Amniotic epithelial cell (primary cell): ENCODE measurements around the genes SEPTIN12, GLYR1 and ABAT.

DNA sequence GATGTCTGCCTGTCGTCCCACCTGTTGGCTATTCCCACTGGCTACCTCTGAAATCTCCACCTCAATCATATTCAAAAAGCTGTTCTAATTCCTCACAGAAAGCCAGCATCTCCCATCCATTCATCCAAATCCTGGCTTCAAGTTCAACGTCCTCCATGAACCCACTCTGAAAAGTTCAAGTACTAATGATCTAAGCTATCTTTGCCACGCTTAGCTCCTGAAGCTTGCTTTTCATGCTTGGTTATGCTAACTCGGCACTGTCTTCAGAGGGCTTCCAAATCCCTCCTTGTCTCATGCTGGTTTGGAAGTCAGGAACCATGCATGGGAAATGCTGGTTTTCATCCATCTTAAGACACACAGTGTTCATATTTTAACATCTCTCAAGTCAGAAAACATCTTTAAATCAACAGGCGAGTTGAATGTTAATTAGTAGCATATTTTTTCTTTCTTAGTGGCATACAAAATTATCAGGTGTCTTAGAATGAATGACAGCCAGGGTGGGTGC lies 9.0 kb downstream of the ANKS3 start:
- RRBS: no CpG with 5 or more reads among the region's 5 CpGs

DNA sequence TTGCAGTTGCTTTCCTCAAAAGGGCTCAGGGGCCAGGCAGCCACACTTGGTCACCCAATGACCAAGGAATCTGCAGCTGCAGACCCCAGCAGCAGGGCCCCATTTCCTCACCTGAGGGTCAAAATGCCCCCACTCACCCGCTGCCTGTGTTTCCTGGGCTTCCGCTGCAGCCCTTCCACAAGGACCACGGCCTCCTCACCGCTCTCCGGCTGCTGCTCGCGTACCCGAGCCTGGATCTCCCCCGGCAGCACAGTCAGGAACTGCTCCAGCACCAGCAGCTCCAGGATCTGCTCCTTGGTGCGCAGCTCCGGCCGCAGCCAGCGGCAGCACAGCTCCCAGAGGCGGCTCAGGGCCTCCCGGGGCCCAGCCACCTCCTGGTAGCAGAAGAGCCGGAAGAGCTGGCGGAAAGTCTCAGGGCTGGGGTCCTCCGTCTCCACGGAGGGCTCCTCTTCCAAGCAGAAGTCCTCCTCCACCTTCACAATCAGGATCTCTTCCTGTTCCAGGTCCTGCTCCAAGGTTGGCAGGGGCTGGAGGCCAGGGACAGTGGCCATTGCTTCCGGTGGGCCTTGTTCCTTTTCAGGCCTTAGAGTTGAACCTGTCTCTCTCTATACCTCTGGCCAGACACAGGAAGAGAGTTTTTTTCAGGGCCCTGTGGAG lies 1.4 kb downstream of the ZNF500 start:
- RRBS: 87% methylated on average over 6 of the region's 20 CpGs

DNA sequence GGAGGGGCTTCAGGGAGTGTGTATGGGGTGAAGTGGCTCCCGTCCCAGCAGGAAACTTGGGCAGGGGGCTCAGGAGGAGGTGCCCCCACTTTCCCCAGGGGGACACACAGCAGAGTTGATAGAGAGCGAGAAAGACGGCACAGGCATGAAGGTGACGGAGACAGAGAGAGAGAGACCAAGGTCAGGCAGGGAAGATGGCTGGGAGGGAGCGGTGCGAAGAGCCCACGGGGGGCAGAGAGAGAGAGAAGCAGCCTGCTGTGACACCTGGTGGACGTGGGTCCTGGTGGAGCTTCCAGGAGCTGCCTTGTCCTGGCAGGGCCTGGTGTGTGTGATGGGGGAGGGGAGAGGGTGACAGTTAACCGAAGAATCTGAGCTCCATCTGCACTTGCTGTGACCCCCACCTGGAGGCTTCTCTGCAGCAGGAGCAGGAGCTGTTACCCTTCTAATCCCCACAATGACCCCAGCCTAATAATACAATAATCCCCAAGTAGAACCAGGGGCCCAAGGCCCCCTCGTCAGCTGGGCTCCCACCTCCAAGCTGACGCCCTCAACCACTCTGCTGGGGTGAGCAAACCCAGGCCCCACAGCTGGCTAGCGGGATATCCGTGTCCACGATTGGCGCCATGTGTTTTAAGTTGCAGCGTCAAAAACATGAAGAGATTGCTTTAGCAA lies at the start of gene SEPTIN12:
Gene SEPTIN12, minus strand, starts transcription at position 330 of the 672 bp plus-strand sequence.
- RRBS: no CpG with 5 or more reads among the region's 16 CpGs

GRCh38 chr16:4826993-4827650 lies 20.0 kb downstream of the GLYR1 start:
- RRBS: no CpG with 5 or more reads among the region's 18 CpGs

- RRBS: 2% methylated on average over 51 of the region's 66 CpGs
These were observed at the start of gene GLYR1 for GRCh38 chr16:4847159-4847574. TSS of gene GLYR1 (minus strand) at chr16:4847288.

- RRBS: no CpG with 5 or more reads among the region's 18 CpGs
These were observed 13.3 kb downstream of the UBN1 start for GRCh38 chr16:4860226-4861246.

- RRBS: 98% methylated on average over 2 of the region's 61 CpGs
These were observed 36.7 kb downstream of the UBN1 start for GRCh38 chr16:4883728-4884624.

- RRBS: no CpG with 5 or more reads among the region's 6 CpGs
These were observed 40.7 kb downstream of the UBN1 start for GRCh38 chr16:4887949-4888364.

DNA sequence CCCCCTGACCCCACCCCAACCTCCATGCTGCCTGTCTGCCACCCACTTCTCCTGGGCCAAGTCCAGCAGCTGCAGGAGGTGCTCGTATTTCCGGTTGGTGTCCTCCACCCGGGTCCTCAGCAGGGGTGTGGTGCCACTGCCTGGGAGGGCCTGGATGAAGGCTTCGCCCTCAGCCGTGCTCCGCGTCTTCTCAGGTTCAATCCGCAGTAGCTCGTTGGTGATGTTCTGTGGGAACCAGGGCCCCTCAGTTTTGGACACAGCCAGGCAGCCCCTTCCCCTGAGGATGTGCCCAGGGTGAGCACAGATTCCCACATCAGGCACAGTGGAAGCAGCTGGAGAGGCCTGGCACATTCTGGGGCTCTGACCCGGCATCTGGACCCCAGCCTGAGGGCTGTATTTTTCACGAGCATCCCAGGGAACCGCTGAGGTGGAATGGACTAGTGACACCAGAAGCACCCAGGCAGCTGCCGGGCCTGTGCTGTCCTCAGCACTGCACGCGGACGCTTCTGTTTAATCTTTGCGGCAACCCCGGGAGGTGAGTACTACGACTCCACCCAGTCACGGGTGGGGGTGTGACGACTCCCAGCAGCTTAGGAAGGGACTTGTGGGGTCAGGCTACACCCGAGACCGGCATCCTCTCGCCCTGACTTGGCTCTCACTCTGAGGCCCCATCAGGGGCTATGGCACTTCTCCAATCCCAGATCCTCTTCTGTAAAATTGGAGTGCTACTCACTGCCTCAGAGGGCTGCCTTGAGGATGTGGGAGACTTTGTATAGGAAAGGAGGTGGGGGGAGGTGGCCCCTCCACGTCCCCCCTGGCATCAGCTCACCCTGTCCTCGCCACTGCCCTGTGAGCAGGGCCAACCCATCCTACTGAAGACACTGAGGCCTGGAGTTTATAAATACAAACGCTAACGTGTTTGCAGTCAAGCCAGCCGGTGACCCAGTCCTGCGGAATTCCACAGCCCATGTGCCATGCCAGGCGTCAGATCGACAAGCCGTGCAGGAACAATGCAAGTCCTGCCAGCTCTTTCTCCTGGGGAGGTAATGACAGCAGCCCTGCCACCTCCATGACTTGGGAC lies 44.6 kb downstream of the PPL start:
- RRBS: no CpG with 5 or more reads among the region's 33 CpGs

DNA sequence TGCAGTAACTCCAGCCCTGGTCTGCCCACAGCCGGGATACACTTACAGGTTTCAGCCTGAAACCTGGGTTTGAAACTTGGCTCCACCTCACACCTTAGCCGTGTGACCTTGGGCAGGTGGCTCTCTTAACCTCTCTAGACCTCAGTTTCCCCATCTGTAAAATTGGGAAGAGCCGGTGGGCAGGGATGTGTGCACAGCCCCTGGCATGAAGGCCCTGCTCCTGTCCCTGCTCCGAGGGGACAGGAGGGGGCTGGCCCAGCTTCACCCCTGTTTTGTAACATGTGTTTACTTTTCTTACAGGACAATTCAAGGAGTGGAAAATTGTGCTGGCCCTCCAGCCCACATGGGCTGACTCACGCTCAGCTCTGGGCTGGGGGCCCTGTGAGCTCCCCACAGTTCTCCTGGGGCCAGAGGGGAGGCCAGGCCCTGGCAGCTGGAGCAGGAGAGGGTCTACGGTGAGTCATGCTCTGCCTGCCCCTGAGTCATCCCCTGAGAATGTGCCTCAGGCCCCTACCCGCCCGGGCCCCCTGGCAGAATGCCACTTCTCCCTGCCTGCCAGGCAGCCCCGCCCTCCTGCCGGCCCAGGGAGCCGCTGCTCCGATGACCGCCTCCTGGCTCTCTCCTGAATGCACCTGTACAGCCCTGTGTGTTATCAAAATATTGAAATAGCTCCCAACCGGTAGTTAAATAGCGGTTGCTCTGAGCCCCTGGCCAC lies 7.7 kb upstream of the PPL start:
- RRBS: 3% methylated on average over 3 of the region's 15 CpGs

DNA sequence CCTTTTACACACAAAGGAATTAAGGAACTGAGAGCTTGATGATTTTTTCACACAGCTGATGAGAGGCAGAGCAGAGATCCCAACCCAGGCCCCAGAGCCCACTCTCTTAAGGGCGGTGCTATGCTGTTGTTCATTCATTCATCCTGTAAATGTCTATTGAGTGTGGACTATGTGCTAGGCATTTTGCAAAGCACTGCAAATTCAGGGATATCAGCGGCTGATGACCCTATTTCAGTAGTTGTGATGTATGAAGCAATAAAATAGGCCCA lies 18.0 kb downstream of the SEC14L5 start:
- RRBS: no CpG with 5 or more reads among the region's 2 CpGs

DNA sequence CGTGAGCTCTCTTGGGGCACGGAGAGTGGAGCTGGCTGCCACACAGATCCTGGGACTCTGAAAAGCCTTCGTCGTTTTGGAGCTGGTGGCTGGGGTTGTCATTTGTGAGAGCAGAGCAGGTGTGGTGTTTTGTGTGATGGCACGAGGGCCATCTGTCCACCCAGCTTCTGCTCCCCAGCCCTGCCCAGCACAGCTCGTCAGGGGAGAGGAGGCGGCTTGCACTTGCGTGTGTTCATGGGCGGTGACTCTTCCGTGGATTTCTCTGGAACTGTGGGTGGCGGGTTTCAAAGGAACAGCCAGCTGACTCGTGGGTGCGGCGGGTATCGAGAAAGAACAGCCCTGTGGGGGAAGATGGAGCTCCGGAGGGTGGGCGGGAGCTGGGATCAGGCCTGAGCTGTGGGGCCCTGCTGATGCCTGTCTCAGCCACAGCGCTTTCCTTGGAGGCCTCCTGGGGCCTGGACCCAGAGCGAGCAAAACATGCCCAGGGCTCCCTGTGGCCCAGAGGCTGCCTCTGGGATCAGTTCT lies 13.2 kb downstream of the NAGPA start:
- RRBS: no CpG with 5 or more reads among the region's 19 CpGs

- RRBS: no CpG with 5 or more reads among the region's 10 CpGs
These were observed 431 bp downstream of the C16orf89 start for GRCh38 chr16:5065268-5065781.

- RRBS: no CpG with 5 or more reads among the region's 3 CpGs
These were observed 237.9 kb upstream of the EEF2KMT start for GRCh38 chr16:5335616-5335847.

- RRBS: 2% methylated on average over 19 of the region's 69 CpGs
These were observed at the start of gene ABAT for GRCh38 chr16:8673855-8674969. TSS of gene ABAT (plus strand) at chr16:8674617.

- RRBS: no CpG with 5 or more reads among the region's 14 CpGs
These were observed 20.4 kb downstream of the ABAT start for GRCh38 chr16:8694671-8695393.

GRCh38 chr16:8740635-8741391 lies 56.6 kb downstream of the TMEM186 start:
- RRBS: no CpG with 5 or more reads among the region's 8 CpGs

GRCh38 chr16:8856707-8857203 lies 12.1 kb downstream of the CARHSP1 start:
- RRBS: no CpG with 5 or more reads among the region's 5 CpGs

- RRBS: no CpG with 5 or more reads among the region's 16 CpGs
These were observed 7.4 kb downstream of the CARHSP1 start for GRCh38 chr16:8861206-8862102.

DNA sequence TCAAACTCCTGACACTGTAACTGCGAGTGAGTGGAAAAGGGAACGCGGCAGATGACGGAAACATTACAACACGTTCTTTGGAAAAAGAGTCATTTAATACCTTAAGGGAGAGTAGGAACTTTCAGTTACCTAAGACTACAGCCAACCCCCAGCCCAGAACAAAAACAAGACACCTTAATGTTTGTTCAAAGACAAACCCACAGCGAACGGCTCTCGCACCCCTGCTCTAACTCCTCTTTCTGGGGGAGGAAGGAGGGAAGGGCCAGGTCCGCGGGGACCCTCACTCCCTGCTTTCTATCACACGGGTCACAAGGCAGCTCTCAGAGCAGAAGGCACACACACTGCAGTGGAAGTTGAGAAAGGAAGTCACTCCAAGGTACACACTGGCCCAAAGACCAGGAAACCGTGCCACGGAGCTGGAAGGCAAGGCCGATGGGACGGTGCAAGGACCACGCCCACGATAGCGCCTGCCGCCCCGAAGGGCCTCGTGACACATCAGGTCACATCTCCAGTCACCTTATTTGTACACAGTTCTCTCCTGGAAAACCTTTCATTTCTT lies 9.9 kb downstream of the LITAFD start:
- RRBS: no CpG with 5 or more reads among the region's 21 CpGs